Hair follicular keratinocyte (primary cell): Measurements from ENCODE around the genes TCF23, GTF3C2, ZNF513 and PPM1G.

DNA sequence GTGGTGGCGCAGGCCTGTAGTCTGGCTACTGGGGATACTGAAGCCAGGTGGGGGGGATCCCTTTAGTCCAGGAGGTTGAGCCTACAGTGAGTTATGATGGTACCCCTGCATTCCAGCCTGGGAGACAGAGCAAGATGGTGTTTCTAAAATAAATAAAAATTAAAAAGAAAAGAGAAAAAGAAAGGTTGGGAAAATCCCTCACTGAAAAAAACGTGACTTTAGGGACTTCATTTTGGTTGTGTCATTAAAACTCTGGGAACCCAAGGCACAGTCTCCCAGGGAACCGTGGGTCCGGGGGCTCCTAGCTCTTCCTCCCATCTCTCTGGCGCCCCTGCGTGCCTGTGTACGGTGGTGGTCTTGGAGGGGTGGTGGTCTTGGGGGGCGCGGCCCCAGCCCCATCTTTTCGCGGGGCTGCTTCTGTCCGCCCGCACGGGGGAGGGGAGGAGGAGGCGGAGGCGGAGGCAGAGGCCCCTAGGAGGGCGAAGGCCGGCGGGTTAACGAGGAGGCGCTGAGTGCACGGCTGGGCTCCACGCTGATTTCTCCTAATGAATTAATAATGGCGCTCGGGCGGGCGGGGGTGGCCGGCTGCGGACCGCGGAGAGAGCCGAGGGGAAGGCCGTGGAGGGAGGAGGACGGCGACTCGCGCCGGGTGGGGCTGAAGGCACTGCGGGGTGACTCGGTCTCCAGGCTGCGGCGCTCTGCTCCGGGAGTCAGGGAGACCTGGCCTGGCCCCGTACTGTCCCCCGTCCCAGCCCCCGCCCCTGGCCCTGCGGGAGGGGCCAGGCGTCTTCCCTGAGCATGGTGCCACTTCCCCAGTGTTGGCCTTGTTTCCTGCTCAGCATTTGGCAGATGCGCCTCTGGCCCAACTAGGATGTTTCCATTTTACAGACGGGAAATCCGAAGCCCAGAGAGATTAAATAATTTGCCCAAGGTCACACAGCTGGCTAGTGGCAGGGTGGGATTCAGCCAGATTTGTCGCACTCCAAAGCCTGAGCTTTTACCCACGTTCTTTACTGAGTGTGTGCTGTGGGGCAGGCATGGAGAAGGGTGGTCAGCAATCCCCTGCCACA lies 5.9 kb downstream of the GAREM2 start:
- RAMPAGE, long total RNA: no peak

GRCh38 chr2:26304977-26305616 lies 40.8 kb upstream of the SELENOI start:
- RAMPAGE, long total RNA: no peak

DNA sequence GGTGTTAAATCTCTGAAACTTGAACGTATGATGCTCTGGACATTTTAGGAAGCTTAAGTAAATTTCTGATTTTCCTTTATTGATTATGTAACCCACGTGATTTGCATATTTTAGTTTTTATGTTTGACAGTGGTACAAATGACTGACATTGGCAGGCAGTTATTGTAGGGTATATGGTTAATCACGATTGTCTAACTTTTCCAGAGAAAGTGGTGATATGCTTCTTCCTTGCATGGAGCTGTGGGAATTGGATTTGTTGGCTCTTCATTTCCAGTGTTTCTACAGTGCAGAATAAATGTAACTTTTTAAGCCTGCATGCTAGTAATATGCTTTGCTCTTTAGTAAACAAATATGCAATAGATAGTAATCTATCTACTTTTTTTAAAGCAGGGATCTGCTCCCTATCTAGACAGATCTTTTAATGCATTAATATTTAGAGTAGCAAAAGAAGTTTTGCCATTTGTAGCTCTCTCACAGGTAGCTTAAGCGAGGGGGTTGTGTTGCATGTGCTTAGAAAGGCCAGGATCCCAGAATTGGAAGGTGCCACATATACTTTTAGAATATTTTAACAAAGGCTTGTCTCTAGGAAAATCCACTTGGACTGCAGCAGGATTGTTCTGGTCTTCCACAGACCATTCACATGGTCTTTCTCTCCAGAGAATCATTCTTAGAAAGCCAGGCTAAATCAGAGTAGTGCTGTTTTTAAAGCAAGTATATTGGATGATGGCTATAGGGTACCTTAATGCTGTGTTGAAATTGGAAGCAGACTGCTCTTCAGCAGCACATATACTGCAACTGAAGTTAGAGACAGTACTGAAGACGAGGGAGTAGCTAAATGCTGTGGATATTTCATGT lies 8.5 kb upstream of the DRC1 start:
- RAMPAGE, long total RNA: no peak

DNA sequence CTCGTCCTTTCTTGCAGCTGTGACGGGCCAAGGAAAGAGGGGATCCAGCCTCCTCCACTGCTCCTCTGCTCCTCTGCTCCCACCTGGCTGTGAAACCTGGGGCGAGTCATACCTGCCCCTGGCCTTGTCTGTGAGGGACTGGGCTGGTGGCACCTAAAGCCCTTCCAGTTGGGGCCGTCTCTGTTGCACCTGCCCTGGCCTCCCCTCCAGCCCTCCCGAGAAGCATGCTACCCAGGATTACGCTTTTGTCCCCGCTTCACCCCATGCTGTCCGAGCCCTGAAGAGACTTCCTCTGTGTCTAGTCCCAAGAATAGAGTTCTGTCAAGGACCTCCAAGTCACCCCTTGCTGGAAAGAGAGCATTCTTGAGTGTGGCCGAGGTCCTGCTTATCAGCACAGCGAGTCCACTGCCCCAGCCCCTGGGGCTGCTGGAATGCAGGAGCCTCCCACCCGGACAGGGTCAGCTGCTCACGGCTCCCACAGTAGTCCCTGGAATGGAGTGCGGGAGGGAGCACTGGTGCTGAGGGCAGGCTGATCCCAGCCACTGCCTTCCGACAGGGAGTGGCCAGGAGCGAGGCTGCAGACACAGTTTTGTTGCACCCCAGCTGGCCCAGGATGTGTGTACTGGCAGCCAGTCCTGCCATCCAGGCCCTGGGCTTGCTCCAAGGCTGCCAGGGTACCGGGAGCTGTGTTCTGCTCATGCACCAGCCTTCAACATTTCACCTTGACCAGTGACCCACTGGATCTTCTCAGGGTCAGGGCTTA lies 14.4 kb downstream of the KCNK3 start:
- RAMPAGE, long total RNA: no peak

DNA sequence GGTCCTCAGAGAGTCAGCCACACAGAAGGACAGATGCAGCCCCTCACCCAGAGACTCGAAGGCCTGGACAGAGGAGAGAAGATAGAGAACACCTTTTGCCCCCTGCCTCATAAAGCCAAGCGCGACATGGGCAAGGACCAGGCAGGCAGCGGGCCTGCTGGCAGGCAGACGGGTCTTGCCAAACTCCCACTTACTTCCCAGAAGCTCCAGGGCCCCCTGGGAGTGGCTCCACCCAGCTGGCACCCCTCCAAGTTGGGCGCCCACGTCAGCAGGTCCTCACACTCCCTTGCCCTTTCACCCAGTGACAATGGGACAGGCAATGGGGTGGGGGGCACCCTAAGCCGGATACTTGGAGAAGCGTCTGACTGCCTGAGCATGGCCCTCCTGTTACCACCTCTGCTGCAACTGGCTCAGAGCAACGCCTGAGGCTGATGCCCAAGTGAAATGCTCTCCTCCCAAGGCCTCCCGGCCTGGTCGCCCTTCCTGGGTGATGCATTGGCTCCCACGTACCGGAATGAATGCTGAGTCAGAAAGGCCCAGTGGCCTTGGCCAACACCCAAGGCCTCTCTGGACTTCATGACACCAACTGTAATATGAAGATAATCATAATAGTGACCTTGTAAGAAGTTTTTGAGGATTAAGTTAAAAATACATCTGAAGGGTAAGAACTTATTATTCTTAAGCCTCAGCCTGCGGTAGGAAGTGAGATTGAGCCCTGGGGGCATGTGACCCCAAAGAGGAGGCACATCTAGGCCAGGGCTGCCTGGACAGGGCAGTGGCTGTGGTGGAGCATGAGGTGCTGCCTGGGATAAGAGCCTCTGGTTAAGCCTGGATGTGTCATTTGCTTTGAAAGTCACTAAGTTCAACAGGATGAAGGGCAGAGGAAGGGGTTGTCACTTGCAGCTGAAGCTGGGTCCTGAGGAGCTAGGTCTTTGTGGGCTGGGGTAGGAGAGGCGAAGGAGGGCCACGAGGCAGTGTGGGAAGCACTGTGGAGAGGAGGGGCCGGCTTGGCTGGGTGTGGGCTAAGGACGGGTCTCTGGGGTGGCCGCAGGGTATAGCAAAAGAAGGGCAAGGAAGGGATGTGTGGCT lies 31.7 kb downstream of the KCNK3 start:
- RAMPAGE, long total RNA: no peak

- RAMPAGE, long total RNA: no peak
These were observed 1.2 kb downstream of the DPYSL5 start for GRCh38 chr2:26848920-26849815.

DNA sequence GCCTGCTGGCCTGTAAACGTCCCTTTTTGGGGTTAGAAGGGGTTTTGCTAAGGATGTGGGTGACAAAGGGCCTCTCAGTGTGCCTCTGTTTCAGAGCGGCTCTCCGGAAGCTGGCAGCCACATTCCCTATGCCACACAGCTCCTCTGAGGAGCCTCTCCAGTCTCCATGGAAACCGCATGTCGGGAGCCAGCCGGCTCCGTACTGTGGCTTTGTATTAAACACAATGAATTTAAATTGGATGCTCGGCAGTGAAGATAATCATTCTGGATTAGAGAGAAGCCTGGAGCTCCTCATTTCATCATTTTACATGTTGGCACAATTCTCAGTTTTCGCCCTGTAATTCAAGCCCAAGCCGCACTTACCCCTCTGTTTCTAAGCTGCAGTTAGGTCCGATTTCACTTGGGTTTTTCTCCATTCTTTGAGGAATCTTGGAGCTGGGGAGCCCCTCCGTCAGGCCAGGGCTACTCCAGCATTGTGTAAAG lies 57.9 kb upstream of the MAPRE3 start:
- RAMPAGE, long total RNA: no peak

GRCh38 chr2:26925394-26925876 lies 45.0 kb upstream of the MAPRE3 start:
- RAMPAGE, long total RNA: no peak

DNA sequence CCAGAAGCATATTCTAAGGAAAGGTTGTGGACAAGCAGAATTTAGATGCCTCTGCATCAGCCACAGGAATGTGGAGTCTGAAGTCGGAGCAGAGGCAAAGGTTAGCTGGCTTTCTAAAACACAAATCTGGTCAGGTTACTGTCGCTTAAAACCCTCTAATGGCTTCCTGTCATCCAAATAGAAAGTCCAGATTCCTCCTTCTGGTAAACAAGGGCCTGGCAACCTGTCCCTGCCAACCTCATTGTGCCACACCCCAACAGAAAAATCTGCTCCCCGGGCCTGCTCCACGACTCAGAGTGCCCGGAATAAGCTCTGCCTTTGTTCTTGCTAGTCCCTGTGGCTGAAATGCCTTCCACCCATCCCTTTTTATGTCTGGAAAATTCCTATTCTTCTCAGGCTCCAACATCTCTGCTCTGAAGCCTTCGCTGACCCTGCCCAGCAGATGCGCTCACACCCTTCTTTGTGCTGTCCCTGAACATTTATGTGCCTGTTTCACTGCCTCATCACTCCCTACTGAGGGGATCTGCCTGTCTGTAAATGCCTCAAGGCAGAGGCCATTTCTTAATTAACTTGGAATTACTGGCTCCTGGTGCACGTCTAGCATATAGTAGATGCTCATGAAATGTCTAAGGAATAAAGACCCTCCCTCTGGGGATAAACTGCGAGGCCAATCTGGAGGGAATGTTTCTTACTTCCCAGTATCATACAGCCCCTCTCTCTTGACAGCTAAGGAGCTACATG lies 11.2 kb upstream of the TMEM214 start:
- RAMPAGE, long total RNA: no peak

- RAMPAGE, long total RNA: no peak
These were observed 1.7 kb upstream of the AGBL5 start for GRCh38 chr2:27049708-27050185.

- RAMPAGE, long total RNA: no peak
These were observed at the start of gene TCF23 for GRCh38 chr2:27148574-27149393. TCF23 (plus strand) TSS chr2:27149004.

- RAMPAGE, long total RNA: no peak
These were observed 29.1 kb downstream of the TCF23 start for GRCh38 chr2:27177683-27178465.

GRCh38 chr2:27305898-27306316 lies 2.3 kb downstream of the UCN start:
- RAMPAGE, long total RNA: no peak

- RAMPAGE, long total RNA: start-site peak on the minus strand at chr2:27356756-27356785, 31 and 26 reads in 2 replicates
These were observed at the start of gene GTF3C2 for GRCh38 chr2:27356627-27357476. GTF3C2 (minus strand) TSS chr2:27356764.

- RAMPAGE, long total RNA: no peak
These were observed at the start of gene ZNF513 for GRCh38 chr2:27380057-27381128. ZNF513 (minus strand) TSS chr2:27380734.

DNA sequence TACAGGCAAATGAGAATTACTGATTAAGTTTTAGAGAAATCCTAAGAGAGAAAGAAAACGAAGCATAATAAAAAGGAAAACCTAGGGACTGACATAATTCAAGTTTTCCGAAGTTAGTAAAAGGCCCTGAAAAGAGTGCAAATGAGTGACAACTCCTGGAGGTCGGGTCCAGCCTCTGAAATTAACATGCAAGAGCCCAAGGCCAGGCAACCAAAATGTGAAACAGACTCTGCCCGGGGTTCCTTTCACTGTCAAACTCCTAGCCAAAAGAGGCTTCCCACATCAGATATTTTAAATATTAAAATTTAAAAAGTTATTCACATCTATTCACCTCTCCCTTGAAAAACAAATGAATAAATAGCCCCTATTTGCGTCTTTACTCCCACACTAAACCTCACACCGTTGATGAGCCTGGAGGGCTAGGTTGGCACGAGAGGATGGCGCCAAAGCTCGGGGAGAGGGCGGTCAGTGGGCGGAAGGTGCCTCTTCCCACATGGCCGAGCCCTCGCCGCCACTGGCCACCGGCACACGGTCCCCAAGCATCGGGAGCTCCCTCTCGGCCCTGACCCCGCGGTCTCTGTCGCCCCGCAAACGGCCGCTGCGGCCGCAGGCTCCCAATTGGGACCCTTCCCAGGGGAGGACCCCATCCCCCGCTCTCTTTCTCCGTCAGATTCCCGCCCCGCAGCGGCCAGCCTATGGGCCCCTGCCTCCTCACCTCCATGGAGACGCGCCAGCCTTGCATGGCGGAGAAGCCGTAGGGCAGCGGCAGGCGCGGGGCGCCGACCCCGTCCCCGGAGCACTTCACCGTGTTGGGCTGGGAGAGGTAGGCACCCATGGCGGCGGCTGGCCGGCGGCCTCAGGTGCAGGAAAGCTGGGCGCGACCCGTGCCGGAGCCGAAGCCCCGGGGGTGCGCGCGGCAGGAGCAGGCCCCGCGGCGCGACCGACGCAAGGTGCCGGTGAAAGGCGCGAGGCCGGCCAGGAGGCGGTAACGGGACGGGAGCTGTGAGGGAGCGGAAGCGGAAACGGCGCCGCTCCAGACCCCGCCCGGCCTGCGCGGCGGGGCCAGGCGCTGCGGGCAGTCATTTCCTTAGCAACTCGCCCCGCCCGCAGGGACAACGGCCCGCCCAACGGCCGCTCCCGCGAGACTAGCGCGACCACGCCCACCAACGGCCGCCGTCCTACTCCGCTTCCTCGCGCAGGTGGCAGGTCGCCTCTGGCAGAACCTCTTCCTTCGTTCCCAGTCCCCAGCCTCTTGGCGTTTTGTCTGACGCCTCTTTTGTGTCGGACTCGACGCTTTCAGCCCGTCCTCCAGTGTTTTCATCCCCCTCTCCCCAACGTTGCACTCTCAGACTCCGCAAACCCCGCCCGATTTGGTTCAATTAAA lies at the start of gene PPM1G:
Gene PPM1G, minus strand, starts transcription at position 1,004 of the 1,384 bp plus-strand sequence.
- RAMPAGE, long total RNA: no peak

DNA sequence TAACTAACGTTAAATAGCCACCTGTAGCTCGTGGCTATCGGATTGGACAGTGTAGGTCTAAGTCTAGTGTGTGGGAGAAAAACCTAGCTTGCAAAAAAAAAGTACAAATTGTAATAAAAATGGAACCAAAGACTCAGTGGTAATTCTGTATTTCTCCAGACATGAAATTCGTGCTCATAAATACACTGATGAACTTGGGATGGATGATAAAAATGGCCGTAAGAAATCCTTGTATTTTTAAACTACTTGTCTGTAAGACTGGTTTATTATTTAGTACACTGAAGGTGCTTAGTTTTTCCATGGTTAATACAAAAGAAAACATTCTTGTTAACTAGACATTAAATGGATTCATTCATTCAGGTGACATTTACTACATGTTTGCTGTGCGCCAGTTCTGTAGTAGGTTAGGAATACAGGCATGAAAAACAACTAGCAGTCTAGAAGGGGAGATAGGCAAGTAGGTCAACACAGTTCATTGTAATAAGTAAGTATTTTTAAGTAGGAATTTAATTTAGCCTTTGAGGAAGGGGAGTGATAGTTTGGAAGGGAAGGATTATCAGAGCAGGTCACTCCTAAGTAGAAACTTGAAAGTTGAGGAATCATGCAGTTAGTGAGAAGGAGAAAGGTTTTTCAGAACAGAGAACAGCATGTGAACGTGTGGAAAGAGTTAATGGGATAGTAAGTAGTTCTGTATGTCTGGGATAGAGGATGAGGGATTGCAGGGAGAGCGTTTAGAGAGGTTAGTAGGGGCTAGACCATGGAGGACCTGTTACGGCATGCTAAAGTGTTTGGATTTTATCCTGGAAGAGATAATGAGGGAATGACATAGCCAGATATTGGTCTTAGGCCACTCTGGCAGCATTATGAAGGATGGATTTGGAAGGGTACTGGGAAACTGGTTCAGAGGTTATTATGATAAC lies 1.5 kb downstream of the ZNF512 start:
- RAMPAGE, long total RNA: no peak

DNA sequence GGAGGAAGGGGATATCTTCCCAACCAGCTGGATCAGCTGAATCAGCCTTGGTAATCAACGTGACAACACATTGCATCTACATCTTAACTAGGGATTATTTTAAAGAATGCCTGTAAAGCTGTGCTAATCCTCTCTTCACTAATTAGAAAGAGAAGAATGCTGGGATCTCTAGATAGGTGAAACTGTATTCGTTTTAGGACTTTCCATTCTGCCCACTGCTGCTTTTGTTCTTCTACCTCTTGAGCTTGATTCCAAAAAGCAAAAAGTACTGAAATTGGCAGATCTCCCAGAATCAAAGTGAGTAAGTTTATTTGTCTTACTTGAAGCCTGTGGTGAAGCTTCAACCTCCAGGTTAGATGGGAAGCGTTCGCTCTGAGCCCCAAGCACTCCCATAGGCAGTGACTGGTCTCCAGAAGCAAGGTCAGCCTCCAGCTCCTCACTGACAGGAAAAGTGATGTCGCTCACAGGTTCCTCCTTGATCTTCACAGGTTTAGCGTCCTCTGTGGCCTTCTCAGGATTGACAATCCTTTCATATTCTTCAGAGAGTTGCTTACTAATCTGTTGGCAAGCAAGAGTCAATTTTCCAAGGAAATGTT lies 8.3 kb downstream of the SUPT7L start:
- RAMPAGE, long total RNA: no peak

DNA sequence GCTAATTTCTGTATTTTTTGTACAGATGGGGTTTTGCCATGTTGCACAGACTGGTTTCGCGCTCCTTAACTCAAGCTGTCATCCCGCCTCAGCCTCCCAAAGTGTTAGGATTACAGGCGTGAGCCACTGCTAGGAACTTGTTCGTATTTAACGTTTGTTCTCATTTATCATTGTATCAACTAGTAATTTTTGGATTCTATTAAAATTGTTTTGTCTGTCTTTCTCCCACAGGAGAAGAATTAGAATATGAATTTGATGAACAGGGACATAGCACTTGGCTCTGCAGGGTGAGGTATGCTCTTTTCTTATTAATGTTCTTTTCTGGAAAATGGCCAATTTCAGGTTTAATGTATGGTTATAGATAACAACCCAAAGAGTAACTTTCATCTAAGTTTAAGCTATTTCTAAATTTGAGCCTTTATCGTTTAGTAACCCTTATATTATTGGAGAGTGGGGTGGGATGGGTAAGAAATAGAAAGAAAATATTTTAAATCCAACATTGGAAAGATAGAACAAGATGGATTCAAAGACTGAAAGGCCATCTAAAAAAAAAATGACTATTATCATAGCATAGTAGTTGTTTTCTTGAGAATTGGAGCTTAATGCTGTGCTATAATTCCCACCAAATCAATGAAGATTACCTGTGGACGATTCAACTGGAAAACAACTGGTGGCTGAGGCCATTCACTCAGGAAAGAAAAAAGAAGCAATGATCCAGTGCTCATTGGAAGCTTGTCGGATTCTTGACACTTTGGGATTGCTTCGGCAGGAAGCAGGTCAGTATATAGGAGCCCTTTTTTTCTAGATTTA lies 5.1 kb downstream of the SLC4A1AP start:
- RAMPAGE, long total RNA: no peak

DNA sequence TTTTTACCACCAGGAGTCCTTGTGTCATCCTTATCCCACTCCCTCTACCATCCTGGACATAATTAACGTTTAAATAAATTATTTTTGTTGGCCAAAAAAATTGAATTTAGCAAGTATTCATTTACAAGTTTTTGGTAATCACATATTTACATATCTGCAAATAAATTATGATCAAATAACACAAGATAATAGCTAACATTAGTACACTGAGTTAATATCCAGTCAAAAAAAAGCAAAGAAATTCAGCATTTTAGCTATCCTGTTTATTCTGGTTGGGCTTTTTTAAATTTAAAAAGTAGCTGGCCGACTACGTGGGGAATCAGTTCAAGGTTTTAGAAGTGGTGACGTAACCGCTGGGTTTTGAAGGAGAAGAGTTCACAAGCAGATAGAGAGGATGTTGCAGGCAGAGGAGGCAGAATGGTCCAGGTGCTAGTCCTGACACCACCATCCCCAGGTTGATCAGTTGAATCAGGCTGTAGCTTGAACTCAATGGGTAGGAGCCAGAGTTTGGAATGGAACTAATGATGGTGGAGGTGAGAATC lies 43.6 kb downstream of the SLC4A1AP start:
- RAMPAGE, long total RNA: no peak